Measurements from ENCODE around the gene CHRNB1.

DNA sequence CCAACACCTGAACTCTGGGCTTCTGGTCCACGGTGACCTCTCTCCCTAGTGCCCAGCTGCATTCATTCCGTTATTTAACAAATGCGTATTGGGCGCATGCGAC is 1.1 kb upstream of the KCTD11 start:
- PRO-cap: no peak
- RAMPAGE, long total RNA, 2 experiments: no peak in any of the 2 experiments

- PRO-cap: no peak
- RAMPAGE, long total RNA, 2 experiments: no peak in any of the 2 experiments
Observed at GRCh38 chr17:7356672-7357585, 2.0 kb downstream of the TMEM95 start.

GRCh38 chr17:7393781-7394053 is 608 bp downstream of the PLSCR3 start:
- PRO-cap: no peak
- RAMPAGE, long total RNA, 2 experiments: no peak in any of the 2 experiments

DNA sequence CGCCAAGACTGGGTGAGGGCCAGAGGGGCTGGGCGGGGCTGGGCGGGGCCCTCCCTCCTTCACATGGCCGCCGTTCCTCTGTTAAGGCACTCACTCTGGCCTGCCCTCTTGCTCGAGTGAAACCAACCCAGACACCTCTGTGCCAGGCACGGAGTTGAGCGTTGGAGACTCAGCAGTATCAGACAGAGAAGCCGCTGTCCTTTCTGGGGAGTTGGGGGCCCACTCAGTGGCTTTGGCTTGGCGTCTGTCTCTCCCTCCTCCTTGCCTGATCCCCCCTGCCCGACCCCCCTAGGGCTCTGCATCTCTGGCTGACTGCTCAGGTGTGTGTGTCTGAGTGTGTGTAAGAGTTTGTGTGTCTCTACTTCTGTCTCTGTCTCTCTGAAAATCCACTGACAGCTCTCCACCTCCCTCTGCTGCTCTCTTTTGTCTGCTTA is 4.0 kb upstream of the SPEM1 start:
- PRO-cap: no peak
- RAMPAGE, long total RNA, 2 experiments: no peak in any of the 2 experiments

DNA sequence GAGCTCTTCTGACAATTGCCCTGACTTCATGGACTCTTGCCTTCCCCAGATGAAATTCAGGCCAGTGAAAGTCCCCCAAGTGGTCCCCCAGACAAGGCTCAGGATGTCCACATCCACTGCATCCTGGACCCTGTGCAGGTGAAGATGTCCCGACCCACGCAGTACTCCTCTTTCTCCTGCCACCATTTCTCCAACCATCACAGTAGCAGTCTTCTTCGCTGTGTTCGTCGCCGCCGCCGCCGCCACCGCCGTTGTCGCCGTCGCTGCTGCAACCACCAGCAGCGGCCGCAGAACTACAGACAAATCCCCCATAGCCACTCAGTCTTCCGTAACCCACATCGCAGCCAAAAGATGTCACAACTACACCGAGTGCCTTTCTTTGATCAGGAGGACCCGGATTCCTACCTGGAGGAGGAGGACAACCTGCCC is 737 bp downstream of the SPEM2 start:
- PRO-cap: no peak
- RAMPAGE, long total RNA, 2 experiments: no peak in any of the 2 experiments

DNA sequence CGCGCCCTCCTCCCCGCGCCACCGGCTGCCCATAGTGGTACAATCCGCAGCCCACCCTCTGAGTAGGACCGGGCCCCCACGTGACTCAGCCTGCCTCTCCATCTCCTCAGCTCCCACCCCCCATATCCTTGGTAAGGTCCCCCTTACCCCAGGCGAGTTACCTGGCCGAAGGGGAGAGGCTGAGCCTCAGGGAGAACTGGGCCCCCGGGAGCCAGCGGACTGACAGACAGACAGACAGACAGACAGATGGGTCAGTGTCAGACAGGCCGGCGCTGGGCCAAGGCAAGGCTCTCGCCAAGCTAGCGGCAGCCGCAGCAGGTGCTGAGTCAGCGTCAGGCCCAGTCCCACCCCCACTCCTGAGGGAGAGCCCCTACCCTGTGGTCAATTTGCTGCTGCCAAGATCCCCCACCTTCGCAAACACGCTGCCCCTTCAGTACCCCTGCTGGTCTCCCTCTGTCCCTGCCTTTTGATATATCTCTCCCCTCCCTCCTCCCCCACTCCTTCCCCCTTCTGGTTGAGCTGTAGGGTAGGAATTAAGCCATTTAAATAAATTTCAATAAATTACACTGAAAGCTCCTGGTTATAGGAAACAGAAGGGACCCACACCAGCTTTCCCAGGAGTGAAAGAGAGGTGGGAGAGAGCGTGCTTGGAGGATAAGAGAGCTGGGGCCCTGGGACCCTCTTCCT is 1.5 kb downstream of the FGF11 start:
- PRO-cap: no peak
- RAMPAGE, long total RNA, 2 experiments: no peak in any of the 2 experiments

DNA sequence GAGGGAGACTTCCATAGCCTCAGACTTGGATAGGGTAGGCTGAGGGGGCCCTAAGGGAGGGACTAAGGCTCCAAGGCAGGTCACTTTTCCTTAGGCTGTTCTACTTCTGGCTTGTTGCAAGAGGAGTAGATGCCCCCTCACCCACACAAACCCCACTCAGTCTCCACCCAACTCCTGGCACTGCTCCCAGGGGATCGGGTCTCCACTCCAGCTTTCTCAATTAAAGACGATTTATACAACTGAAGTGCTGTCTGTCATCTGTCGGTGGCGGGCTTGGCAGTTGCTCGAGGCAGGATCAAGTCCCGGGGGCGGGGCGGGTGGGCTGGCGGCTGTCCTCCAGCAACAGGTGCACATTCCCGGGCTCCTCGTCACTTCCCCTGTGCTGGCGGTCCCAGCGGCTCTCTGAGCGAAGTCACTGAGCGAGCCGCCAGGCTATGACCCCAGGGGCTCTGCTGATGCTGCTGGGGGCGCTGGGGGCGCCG is at the start of gene CHRNB1:
CHRNB1 (plus strand) TSS at position 368 of the 482 bp plus-strand sequence.
- PRO-cap: no peak
- RAMPAGE, long total RNA, 2 experiments: no peak in any of the 2 experiments

DNA sequence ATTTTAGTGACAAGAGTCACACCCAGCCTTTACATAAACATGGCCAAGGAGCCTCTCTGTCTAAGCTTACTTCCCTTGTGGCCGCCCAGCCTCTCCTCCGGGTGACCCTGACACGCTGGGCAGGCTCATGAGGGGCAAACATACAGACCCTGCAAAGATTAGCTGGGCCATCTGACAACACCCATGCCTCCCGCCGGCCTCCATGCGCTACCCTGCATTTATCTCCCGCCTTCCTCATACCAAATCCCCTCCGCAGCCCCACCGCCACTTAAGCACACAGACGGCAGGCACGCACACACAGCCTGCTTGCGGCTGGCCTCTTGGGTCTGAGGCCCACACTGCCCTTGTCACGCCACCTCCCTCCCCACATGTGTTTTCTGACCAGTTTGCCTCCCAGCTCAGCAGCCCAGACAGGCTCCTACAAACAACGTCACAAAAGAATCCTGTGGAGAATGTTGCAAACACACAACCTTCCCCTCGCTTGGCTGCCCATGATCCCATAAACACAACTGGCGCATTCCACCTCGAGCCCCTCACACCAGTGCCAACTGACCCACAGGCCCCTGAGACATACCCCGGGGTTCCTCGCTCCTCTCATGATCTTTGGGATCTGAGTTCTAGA is 1.5 kb downstream of the ZBTB4 start:
- PRO-cap: bidirectional peak, plus-strand start at position 438 of the sequence, minus-strand start at position 328 of the sequence
- RAMPAGE, long total RNA, 2 experiments: no peak in any of the 2 experiments

DNA sequence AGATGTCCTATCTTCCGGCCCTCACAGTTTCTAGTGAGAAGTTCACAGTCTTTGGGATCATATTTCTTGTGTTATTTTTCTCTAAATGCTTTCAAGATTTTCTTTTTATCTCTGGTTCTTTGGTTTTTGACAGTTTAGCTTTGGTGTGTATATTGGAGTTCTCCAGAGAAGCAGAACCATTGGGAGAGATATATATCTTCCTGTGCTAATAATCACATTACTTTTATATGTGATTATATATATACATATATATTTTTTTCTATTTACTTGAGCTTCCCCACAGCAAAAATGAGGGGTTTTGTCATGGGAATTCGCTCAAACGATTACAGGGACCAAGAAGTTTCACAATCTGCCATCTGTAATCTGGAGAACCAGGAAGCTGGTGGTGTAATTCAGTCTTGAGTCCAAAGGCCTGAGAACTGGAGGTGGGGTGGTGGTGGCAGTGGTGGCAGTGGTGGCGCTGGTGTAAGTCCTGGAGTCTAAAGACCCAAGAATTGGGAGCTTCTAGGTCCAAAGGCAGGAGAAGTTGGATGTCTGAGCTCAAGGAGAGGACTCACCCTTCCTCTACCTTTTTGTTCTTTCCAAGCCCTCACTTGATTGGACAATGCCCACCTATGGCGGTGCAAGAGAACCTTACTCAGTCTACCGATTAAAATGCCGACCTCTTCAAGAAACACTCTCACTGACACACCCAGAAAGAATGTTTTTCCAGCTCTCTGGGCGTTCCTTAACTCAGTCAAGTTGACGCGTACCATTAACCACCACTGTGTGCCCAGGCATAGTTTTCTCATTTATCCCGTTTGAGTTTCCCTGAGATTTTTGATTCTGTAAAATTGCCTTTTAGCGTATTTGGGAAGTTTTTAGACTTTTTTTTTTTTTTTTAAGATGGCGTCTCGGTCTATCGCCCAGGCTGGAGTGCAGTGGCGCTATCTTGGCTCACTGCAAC is 32.9 kb upstream of the TNFSF12 start:
- PRO-cap: no peak
- RAMPAGE, long total RNA, 2 experiments: no peak in any of the 2 experiments

GRCh38 chr17:7560196-7560765 is 1.4 kb upstream of the SENP3 start:
- PRO-cap: bidirectional peak, plus-strand start at chr17:7560609, minus-strand start at chr17:7560526
- RAMPAGE, long total RNA, 2 experiments: no peak in any of the 2 experiments

GRCh38 chr17:7574085-7574352 is 1.4 kb downstream of the EIF4A1 start:
- PRO-cap: no peak
- RAMPAGE, long total RNA, 2 experiments: no peak in any of the 2 experiments

GRCh38 chr17:7574961-7575270 is 2.3 kb downstream of the EIF4A1 start:
- PRO-cap: no peak
- RAMPAGE, long total RNA, 2 experiments: no peak in any of the 2 experiments

- PRO-cap: no peak
- RAMPAGE, long total RNA, 2 experiments: no peak in any of the 2 experiments
Observed at GRCh38 chr17:7582651-7583201, 926 bp upstream of the MPDU1 start.

DNA sequence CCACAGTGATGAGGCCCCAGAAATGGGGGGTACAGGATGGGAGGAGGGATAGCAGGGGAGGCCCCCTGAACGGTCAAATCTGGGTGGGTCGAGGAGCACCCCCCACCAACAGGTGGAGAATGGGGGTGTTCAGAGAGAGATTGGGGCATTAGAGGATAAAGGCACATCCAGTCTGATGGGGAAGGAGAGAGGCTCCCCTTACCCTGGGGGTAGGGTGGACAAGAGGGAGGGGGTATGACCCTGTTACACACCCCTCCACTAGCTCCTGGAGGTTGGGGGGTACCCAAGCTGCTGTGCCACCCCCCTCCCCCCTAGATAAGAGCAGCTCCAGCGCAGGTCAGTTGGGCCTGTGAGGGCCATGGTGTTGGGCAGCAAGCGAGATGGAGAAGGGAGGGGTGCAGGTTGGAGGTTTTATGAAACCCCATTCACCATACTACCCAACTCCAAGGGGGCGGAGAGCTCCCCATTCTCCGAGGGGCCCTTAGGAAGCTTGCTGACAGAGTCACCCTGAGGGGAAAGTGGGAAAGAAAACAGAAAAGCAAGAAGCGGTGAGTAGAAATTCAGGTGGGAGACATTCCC is 1.6 kb upstream of the SOX15 start:
- PRO-cap: no peak
- RAMPAGE, long total RNA, 2 experiments: no peak in any of the 2 experiments

GRCh38 chr17:7634479-7634783 is 4.5 kb downstream of the SHBG start:
- PRO-cap: no peak
- RAMPAGE, long total RNA, 2 experiments: no peak in any of the 2 experiments

DNA sequence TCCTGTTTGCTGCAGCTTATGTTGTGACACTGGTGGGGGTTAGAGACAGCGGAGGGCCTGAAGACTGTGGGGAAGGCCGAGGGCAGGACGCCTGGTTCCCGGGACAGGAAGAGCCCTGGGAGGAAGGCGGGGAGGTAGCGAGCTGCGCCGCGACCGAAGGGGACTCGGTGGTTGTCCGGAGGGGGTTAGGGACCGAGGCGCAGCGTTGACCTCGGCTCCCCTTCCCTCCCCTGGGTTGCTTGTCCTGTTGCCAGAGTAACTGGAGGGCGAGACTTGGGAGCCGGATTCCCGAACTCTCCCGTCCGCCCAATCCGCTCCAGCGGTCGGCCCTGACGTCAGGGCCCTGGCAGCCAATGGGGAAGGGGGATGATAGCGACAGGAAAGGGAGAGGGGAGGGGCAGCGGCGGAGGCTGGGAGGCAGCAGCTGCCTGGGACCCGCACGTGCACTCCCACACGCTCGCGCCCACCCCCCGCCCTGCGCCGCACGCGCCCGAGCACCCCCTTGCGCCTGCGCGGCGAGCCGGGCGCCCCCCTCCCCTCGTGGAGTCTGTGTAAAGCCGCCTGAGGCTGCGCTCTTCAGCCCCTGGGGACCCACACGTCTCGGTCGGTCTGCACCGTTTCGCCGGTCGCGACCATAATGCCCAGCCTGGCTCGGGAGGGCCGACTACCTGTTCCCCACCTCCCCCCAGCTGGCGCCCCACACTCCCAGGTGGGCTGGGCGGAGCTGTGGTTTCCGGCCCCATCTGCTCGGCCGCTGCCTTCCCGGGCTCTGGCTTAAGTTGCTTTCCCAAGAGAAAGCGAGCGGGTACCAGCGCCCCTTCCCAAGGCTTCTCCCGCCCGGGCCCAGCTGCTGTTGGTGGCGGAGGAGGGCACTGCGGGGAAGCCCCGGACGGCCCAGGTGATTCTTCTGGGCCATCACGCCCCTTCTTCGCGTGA is 1.5 kb downstream of the KDM6B start:
- PRO-cap: bidirectional peak, plus-strand start at position 48 of the sequence, minus-strand start outside the sequence; bidirectional peak, plus-strand start at position 381 of the sequence, minus-strand start at position 232 of the sequence
- RAMPAGE, long total RNA, 2 experiments: no peak in any of the 2 experiments

DNA sequence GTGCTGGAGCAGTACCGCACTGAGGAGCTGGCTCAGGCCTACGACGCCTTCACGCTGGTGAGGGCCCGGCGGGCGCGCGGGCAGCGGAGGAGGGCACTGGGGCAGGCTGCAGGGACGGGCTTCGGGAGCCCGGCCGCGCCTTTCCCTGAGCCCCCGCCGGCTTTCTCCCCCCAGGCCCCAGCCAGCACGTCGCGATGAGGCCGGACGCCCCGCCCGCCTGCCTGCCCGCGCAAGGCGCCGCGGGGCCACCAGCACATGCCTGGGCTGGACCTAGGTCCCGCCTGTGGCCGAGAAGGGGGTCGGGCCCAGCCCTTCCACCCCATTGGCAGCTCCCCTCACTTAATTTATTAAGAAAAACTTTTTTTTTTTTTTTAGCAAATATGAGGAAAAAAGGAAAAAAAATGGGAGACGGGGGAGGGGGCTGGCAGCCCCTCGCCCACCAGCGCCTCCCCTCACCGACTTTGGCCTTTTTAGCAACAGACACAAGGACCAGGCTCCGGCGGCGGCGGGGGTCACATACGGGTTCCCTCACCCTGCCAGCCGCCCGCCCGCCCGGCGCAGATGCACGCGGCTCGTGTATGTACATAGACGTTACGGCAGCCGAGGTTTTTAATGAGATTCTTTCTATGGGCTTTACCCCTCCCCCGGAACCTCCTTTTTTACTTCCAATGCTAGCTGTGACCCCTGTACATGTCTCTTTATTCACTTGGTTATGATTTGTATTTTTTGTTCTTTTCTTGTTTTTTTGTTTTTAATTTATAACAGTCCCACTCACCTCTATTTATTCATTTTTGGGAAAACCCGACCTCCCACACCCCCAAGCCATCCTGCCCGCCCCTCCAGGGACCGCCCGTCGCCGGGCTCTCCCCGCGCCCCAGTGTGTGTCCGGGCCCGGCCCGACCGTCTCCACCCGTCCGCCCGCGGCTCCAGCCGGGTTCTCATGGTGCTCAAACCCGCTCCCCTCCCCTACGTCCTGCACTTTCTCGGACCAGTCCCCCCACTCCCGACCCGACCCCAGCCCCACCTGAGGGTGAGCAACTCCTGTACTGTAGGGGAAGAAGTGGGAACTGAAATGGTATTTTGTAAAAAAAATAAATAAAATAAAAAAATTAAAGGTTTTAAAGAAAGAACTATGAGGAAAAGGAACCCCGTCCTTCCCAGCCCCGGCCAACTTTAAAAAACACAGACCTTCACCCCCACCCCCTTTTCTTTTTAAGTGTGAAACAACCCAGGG is 1.1 kb upstream of the TMEM88 start:
- PRO-cap: no peak
- RAMPAGE, long total RNA, 2 experiments: no peak in any of the 2 experiments

- PRO-cap: no peak
- RAMPAGE, long total RNA, 2 experiments: no peak in any of the 2 experiments
Observed at GRCh38 chr17:7860432-7861300, 2.9 kb downstream of the CYB5D1 start.

- PRO-cap: unidirectional peak, minus-strand start at chr17:7885858
- RAMPAGE, long total RNA, 2 experiments: no peak in any of the 2 experiments
Observed at GRCh38 chr17:7885747-7885997, 2.9 kb upstream of the CHD3 start.

- PRO-cap: bidirectional peak, plus-strand start at chr17:7916016, minus-strand start at chr17:7915968
- RAMPAGE, long total RNA, 2 experiments: start-site peak on the minus strand in 1 of 2 experiments, at chr17:7915931-7915944 at its widest, 27 reads per replicate
Observed at GRCh38 chr17:7915151-7916169, 629 bp downstream of the RNF227 start.